ENCODE measurements around the gene TMEM242.

DNA sequence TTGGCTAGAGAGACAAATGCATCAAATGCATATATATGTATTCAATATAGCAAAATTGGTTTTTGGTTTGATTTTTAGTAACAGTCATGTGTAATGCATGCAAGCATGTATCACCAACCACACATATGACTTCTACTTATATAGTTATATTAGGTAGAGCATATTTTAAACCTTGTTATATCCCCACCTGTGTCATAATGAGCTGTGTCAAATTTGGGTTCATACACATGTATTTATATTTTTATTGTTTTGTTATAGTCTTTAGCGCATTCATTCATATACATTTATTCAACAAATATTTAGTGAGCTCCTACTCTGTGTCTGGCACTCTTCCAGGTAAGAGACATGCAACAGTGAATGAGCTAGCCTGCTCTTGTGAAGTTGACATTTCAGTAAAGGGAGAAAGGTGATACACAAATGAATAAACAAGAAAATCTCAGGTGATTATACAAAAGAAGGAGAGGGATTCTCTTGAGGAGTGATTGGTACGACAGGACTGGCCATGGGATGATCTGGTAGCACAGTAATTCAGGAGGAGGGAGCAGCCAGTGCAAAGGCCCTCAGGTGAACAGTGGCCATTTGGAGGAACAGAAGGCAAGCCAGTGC lies 252.1 kb downstream of the ARID1B start:
- PRO-cap, 3 experiments, result no peak in any of the 3 experiments
- RAMPAGE, long total RNA, result no peak

GRCh38 chr6:157086426-157087141 lies 236.7 kb downstream of the TMEM242 start:
- PRO-cap, 3 experiments, result no peak in any of the 3 experiments
- RAMPAGE, long total RNA, result no peak

GRCh38 chr6:157119484-157120264 lies 203.6 kb downstream of the TMEM242 start:
- PRO-cap, 3 experiments, result no peak in any of the 3 experiments
- RAMPAGE, long total RNA, result no peak

DNA sequence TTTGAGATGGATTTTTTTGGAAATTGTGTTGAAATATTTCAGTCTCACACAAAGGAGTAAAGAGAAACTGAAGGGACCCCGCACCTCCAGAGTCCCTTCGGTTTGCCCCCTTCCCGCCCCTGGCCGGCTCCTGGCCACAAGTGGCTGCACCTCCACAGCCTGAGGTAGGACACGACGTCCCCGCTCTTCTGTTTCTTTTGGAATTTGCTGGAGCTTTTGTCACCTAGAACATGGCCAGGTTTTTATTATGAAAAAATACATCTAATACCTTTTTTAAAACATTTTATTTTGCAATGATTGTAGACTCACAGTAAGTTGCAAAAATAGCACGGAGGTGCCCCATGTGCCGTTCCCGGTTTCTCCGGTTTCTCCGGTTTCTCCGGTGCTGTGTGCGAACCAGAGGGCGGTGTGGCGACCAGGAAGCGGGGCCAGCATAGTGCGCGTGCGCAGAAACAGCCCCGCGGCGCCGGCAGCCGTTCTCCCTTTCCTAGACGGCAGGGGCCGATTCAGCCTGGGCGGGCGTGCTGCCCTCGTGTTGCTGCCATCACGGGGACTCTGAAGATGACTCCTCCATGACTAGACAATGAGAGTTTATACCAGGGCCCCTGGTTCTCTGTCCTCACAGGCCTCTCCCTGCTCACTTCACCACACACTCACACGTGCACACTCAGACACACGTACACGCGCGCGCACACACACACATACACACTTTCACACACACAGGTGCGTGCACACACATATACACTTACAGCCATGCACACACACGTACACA lies 102.2 kb downstream of the TMEM242 start:
- PRO-cap, 3 experiments, result peak in 1 of 3 experiments; most common plus-strand start position 490 of the sequence (in 1); most common minus-strand start position 391 of the sequence (in 1)
- RAMPAGE, long total RNA, result no peak

- PRO-cap, 3 experiments, result peak in 3 of 3 experiments; most common plus-strand start chr6:157323270 (in 3); most common minus-strand start chr6:157323519 (in 2)
- RAMPAGE, long total RNA, result start-site peak on the minus strand at chr6:157323513-157323543, 254 and 310 reads in 2 replicates
Observed at GRCh38 chr6:157322811-157323967, at the start of gene TMEM242. TSS of gene TMEM242 (minus strand) at chr6:157323519.

- PRO-cap, 3 experiments, result no peak in any of the 3 experiments
- RAMPAGE, long total RNA, result no peak
Observed at GRCh38 chr6:157666975-157667862, 155.8 kb upstream of the SNX9 start.

- PRO-cap, 3 experiments, result no peak in any of the 3 experiments
- RAMPAGE, long total RNA, result no peak
Observed at GRCh38 chr6:157713593-157714007, 109.4 kb upstream of the SNX9 start.

DNA sequence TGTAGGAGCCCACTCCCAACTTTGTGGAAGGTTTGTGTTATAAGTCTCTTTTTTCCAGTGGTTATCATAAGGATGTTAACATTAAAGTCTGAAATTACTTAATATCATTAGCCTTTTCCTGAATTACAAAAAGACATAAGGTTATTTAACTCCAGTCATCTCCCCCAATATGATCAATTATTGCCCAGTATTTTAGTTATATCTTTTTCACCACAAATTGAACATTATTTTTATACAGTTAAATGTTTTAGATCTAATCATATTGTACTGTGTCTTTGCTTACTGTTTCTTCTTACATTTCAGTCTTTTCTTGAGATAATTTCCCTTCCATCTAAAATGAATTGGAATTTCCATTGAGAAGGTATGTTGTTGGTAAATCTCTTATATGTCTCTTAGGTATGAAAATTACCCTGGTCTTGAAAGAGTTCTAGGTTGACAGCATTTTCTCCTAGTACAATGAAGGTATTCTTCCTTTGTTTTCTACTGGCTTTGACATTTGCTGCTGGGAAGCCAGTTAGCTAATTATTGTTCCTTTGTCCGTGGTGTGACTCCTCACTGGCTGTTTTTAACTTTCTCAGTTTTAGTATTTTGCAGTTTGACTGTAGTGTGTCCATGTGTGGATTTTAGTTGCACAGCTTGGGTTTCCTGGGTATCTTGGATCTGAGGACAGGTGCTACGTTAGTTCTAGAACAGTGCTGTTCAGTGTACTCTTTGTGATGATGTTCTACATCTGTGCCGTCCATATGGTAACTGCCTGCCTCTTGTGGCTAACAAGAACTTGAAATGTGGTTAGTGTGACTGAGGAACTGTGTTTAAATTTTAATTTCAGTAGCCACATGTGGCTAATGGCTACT lies 7.1 kb downstream of the SNX9 start:
- PRO-cap, 3 experiments, result no peak in any of the 3 experiments
- RAMPAGE, long total RNA, result no peak

- PRO-cap, 3 experiments, result no peak in any of the 3 experiments
- RAMPAGE, long total RNA, result no peak
Observed at GRCh38 chr6:157831981-157832507, 9.0 kb downstream of the SNX9 start.

GRCh38 chr6:157840575-157842013 lies 18.0 kb downstream of the SNX9 start:
- PRO-cap, 3 experiments, result no peak in any of the 3 experiments
- RAMPAGE, long total RNA, result no peak

- PRO-cap, 3 experiments, result no peak in any of the 3 experiments
- RAMPAGE, long total RNA, result no peak
Observed at GRCh38 chr6:157874248-157874978, 51.4 kb downstream of the SNX9 start.

DNA sequence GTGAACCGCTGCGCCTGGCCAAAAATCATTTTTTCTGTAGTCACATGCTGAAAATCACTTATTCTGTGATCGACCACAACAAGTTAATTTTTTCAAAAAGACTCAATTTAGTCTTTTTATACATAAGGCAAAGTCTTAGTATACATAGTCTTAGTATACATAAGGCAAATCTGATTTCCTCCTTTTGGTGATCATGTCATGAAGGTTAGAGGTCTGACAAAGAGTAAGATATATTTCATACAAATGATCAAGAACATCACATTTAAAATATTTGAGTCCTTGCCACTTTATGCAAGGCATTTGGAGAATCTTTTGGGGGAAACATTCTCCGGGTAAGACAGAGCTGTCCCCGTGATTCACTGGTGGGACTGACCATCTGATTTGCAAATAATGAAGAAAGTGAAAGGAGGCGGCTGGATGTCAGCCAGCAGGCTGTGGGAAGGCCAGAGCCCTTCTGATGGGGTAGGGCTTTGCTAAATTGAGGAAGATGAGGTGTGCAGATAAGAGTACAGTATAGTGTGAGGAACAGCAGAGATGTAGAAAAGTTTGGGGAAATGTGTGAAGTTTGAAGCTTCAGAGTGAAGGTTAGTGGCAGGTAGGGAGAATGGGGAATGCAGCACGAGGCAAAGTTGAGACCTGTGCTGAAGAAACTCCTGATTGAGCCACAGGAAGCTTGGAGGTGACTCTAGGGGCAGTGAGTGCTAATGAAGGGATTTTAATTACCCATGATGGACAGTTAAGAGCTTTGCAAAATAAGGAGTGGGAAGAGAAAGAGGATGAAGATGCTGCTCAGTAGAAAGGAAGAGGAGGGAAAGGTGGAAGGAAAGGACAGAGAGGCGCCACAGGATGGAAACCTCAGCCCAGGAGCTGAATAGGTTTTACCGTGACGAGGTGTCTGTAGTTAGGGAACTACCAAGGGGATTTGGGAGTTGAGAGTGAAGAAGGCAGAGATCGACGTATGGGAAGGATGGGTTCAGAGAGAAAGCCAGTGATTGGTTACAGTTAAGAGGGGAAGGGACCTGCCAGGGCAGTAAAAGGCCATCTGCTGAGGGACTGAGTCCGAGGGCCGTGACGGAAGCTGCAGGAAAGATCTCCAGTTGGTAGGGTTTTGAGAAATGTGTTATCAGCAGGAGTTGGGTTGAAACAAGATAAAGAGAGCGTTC lies 68.6 kb downstream of the SNX9 start:
- PRO-cap, 3 experiments, result no peak in any of the 3 experiments
- RAMPAGE, long total RNA, result no peak

- PRO-cap, 3 experiments, result no peak in any of the 3 experiments
- RAMPAGE, long total RNA, result no peak
Observed at GRCh38 chr6:157904858-157905543, 76.7 kb upstream of the SYNJ2 start.

- PRO-cap, 3 experiments, result no peak in any of the 3 experiments
- RAMPAGE, long total RNA, result no peak
Observed at GRCh38 chr6:157925228-157926289, 56.1 kb upstream of the SYNJ2 start.

GRCh38 chr6:158077865-158078451 lies 90.1 kb downstream of the SERAC1 start:
- PRO-cap, 3 experiments, result no peak in any of the 3 experiments
- RAMPAGE, long total RNA, result no peak

DNA sequence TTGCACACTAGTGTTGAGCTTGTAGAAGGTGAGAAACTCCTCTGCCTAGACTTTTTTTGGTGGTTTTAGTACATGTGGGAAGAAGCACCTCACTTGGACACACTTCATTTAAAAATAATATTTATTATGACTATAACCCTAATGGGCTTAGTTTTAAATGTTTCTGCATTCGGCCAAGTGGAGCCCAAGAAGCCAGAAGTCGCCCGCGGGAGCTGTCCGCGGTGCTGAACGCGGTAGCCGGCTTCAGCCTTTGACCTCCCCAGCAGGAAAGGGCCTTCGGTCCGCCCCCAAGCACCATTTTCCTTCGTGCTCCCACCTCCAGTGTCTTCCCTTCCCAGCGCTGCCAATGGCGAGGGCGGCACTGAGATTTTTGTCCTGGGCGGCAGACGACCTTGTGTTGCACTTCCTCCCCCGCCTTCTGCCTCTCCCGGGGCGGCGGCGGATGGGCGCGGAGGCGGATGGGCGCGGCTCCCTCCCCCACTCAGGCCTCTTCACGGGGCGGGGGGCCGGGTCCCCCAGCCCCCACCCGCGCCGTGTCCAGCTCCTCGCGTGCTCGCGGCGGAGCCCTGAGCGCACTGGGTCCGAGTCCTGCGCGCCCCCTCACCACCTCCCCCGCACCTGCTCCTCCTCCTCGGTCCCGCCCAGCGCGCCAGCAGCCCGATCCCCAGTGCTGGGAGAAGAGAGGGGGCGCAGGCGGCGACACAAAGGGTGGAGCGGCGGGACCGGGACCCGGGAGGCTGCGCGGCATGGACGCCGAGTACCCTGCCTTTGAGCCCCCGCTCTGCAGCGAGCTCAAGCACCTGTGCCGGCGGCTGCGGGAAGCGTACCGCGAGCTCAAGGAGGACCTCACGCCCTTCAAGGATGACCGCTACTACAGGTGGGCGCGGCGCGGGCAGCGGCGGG lies 23.7 kb upstream of the TMEM181 start:
- PRO-cap, 3 experiments, result peak in 1 of 3 experiments; most common plus-strand start position 683 of the sequence (in 1); most common minus-strand start position 577 of the sequence (in 1)
- RAMPAGE, long total RNA, result no peak

GRCh38 chr6:158644084-158644609 lies 396 bp downstream of the DYNLT1 start:
- PRO-cap, 3 experiments, result peak in 1 of 3 experiments; most common plus-strand start chr6:158644493 (in 1); most common minus-strand start chr6:158644433 (in 1)
- RAMPAGE, long total RNA, result no peak

- PRO-cap, 3 experiments, result no peak in any of the 3 experiments
- RAMPAGE, long total RNA, result no peak
Observed at GRCh38 chr6:158654350-158655066, 4.7 kb downstream of the SYTL3 start.

GRCh38 chr6:158662732-158663789 lies 13.2 kb downstream of the SYTL3 start:
- PRO-cap, 3 experiments, result no peak in any of the 3 experiments
- RAMPAGE, long total RNA, result no peak

GRCh38 chr6:158704073-158704962 lies 54.5 kb downstream of the SYTL3 start:
- PRO-cap, 3 experiments, result no peak in any of the 3 experiments
- RAMPAGE, long total RNA, result no peak

Measured in cerebellum (tissue), 5 donors.